Camera-type eye (tissue), 1 donor: ENCODE measurements around a stretch of chr17.

GRCh38 chr17:21377972-21378435 lies 1.8 kb downstream of the KCNJ12 start:
- RAMPAGE, long total RNA, result no peak

GRCh38 chr17:21419059-21420111 lies 43.2 kb downstream of the KCNJ12 start:
- RAMPAGE, long total RNA, result no peak

DNA sequence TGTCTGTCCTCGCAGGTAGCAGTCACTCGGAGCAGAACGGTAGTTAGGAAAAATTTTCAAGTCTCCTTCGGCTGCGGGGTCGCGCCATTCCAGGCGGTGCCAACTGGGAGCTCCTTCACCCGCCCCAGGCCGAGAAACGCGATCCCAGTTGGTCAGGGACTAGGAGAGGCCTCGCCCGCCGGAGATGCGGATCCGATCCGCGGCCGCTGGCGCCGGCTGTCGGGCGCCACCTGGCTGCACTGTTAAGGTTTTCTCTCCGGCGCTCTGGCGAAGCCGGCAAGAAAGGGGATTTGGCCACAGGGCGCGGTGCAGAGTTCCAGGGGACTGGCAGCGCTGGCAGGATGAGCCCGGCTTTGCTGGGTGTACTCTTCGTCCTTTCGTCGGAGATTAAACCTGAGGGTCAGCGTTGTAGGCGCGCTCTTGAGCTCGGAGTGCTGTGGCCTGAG lies 135.4 kb downstream of the KCNJ12 start:
- RAMPAGE, long total RNA, result no peak

- RAMPAGE, long total RNA, result no peak
Measured at GRCh38 chr17:21512976-21513331, 136.8 kb downstream of the KCNJ12 start.

DNA sequence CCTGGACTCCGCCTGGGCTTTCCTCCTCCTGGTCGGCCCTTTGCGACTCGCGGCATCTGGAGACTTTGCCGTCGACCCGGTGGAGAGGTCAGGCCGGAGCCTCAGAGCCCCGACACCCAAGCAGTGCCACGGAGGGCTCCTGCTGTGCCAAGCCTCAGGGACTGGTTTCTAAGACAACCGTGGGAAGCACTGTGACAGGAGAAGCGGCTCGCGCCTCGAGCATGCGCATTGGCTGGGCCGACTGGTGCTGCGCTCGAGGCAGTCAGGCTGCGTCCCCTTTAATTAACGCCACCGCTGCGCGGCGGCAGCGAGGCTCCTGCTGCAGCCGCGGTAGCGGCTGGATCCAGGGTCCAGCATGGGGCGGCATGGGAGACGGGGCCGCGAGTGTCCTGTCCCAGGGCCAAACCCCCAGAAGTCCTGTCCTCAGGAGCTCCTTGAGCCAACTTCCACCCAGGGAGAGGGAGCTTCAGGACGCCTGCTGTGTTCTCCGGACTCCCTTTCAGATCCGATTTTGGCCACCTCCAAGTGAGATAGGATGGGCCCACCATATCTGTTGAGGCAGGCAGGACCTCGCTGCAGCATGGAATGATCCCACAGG lies 11.3 kb upstream of the KCNJ18 start:
- RAMPAGE, long total RNA, result no peak

DNA sequence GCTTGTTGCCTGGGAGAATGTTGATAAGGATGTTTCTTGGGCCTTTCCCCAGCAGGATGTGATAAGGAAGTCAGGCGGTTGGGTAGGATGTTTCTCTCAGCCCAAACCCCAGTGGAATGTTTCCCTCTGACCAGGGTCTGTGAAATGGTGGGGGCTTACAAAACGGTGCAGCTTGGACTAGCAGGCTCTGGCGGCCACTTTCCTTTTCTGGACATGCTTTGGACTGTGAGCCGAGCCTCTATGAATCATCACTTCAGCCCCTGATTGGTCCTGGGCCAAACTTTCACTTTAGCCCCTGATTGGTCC lies 630.7 kb downstream of the KCNJ18 start:
- RAMPAGE, long total RNA, result no peak

- RAMPAGE, long total RNA, result no peak
Measured at GRCh38 chr17:26731459-26731854, 562.5 kb upstream of the WSB1 start.

- RAMPAGE, long total RNA, result no peak
Measured at GRCh38 chr17:27276565-27277341, 17.2 kb upstream of the WSB1 start.

DNA sequence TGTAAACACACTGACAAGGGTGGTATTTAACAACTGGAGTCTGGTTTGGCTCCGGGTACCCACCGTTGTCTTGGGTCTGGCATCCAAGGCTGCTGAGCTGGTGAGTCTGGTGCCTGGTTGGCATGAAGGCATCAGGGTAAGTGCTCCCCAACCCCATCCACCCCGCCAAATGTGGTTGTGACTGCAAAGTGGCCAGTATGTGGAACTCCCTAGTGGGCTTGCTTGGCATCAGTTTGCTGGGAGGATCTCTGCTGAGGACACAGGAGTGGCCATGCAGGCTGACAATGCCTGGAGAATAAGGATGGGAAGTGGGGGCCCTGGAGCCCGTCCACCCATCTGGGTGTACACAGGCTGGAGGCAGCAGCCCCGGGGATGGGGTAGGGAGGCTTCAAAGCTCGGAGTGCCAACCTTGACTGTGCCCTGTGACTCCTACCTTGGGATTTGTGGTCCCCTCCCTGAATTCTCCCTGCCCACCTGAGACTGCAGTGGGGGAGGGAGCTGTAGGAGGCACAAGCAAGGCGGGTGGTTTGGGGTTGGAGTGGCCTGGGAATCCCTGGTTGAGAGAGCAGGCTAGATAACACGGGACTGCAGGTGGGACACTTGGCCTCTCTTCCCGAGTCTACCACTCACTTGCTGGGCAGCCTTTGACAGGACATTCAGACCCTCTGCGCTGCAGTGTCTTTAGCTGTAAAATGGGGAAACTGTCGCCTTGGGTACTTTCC lies 30.1 kb downstream of the KSR1 start:
- RAMPAGE, long total RNA, result no peak

- RAMPAGE, long total RNA, result no peak
Measured at GRCh38 chr17:27573777-27574739, 56.9 kb upstream of the LGALS9 start.

- RAMPAGE, long total RNA, result no peak
Measured at GRCh38 chr17:27577086-27577850, 53.7 kb upstream of the LGALS9 start.

GRCh38 chr17:27577851-27578389 lies 53.1 kb upstream of the LGALS9 start:
- RAMPAGE, long total RNA, result no peak

GRCh38 chr17:27812156-27812541 lies 11.8 kb upstream of the NOS2 start:
- RAMPAGE, long total RNA, result no peak

GRCh38 chr17:27862018-27862400 lies 31.2 kb downstream of the LYRM9 start:
- RAMPAGE, long total RNA, result no peak

DNA sequence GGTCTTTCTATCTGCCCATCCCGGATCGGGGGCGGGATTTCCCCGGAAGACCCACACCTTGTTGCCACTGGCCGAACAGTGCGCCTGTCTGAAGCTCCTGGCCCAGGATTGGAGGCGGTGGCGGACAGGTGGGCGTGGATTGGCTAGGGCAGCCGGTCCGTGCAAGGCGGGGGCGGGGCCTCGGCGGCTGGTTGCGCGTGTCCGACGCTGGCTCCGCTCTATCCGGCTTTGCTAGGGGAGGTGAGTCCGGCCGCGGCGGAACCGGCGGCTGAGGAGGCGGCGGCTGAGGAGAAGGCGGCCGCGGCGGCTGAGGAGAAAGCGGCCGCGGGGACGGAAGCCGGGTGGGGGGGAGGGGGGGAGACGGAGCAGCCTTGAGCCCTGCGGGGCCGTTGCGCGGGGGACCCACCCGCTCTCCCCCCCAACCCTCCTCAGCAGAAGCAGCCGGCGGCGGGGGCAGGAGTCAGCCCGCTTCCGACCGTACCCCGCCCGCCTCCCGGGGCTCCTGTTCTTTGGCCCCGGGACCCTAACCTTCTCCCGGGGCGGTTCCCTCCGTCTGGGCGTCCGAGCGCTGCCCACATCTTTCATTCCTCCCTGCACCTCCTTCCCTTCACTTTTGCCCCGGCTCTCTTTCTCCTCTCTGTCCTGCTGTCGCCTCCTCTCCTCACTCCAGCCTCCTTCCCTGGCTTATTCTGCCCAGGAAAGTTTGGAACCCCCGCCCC lies 778 bp upstream of the NLK start:
- RAMPAGE, long total RNA, result no peak

DNA sequence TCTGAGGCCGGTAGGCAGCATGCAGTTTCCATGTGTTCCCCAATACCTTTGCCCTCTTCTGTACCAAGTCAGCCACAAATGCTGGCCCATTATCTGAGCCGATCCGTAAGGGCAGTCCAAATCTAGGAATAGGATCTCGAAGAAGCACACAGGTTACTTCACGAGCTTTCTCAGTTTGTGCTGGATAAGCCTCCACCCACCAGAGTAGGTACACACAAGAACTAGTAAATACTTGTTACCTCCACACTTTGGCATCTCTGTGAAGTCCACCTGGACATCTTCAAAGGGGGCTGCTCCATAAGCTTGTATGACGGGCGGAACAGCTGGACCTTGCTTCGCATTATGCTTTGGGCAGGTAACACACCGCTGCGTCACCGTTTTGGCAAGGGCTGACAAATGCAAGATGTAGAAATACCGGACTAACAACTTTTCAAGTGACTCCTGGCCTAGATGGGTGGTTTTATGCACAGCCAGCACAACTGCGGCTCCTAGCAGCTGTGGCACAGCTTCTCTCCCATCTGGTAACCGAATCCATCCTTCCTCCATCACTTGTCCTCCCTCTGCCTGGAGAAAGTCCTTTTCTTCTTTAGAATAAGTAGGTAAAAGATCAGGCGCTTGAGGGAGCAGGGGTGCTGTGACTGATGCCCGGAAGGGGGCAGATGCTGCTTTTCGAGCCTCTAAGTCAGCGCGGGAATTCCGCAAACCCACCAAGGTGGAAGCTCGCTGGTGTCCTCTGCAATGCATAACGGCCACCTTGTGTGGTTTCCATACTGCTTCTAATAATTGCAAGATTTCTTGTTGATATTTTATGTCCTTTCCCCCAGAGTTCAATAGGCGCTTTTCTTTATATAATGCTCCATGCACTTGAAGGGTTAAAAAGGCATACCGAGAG lies 85.1 kb upstream of the TMEM97 start:
- RAMPAGE, long total RNA, result no peak

DNA sequence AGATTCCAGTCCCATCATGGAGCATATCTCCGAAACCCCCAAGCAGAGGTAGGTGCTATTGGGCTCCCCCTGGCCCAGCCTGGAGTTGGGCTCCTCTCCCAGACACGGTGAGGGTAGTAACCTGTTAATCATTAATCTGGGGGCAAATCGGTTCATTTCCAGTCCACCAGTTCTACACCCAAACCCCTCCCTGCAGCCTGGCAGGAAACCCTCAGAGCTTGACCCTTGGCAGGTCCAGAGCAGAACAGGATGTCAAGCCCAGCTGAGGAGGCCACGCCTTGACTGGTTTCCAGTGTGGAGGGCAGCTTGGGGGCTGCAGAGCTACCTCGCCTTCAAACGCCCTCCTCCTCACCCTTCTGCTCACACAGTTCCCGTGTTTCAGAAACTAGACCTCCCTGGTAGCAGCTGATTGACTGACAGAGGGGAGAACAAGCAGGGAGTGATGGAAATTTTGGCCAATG lies 60.4 kb upstream of the TMEM97 start:
- RAMPAGE, long total RNA, result no peak

- RAMPAGE, long total RNA, result no peak
Measured at GRCh38 chr17:28306628-28307739, 12.0 kb upstream of the TMEM97 start.

GRCh38 chr17:28335906-28337033 lies 709 bp downstream of the TNFAIP1 start:
- RAMPAGE, long total RNA, result no peak

GRCh38 chr17:28346888-28348048 lies 10.1 kb downstream of the POLDIP2 start:
- RAMPAGE, long total RNA, result no peak